Neural cell (in vitro differentiated cells): ENCODE data around the genes CCDC138 and LIMS4.

GRCh38 chr2:106565883-106566487 lies 78.8 kb downstream of the CD8B2 start:
- RAMPAGE, long total RNA, result no peak

DNA sequence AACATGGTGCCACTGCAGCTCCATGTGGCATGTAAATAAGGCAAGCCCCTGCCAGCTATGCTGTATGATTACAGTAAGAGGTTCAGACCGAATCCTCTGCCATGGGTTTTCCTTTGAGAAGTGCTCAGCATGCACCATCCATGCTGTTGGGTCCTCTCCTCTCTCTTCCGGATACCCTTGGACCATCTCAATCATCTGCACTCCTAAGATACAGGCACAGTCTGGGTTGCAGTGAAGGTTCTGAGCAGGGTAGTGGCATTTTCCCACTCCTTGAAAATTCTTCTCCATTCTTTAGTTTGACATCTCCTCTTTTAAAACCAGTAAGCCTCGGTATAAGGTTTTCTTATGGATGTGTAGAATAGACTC lies 441.4 kb upstream of the RGPD4 start:
- RAMPAGE, long total RNA, result no peak

GRCh38 chr2:108601156-108601675 lies 66.9 kb downstream of the LIMS1 start:
- RAMPAGE, long total RNA, result no peak

DNA sequence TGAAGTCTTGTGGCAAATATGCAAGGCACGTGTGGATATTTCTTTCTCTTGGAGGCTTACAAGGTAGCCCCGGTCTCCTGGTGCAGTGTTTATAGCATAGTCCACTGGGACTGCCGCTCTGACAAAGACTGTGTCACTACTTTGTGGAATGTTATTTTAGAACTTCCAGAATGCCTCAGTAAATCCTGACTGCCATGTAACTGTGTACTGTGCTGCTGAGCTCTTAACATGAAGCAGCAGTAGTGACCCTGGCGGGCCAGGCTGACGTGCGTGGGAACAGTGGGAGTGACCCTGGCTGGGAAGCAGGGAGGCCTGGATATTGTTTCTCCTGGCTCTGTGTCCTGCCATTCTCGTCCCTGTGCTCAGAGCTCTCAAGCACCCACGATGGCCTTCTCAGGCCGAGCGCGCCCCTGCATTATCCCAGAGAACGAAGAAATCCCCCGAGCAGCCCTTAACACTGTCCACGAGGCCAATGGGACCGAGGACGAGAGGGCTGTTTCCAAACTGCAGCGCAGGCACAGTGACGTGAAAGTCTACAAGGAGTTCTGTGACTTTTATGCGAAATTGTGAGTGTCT lies 64.5 kb upstream of the RANBP2 start:
- RAMPAGE, long total RNA, result no peak

- RAMPAGE, long total RNA, result no peak
Measured at GRCh38 chr2:108764637-108765515, 21.7 kb upstream of the CCDC138 start.

DNA sequence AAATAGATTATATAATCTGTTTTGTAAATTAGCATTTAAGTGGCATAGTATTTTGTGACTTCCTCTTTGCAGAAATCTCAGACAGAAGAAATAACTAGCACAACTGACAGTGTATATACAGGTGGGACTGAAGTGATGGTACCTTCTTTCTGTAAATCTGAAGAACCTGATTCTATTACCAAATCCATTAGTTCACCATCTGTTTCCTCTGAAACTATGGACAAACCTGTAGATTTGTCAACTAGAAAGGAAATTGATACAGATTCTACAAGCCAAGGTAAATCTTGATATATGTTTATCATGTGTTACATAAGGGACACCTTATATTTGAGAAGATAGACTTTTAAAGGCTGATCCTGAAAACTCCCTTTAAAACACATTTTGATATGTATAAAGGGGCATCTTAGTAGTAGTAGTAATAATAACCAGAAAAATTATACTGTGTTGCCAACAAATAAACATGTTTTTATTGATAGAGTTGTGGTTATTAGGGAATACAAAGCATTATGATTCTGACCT lies 10.9 kb upstream of the CCDC138 start:
- RAMPAGE, long total RNA, result no peak

DNA sequence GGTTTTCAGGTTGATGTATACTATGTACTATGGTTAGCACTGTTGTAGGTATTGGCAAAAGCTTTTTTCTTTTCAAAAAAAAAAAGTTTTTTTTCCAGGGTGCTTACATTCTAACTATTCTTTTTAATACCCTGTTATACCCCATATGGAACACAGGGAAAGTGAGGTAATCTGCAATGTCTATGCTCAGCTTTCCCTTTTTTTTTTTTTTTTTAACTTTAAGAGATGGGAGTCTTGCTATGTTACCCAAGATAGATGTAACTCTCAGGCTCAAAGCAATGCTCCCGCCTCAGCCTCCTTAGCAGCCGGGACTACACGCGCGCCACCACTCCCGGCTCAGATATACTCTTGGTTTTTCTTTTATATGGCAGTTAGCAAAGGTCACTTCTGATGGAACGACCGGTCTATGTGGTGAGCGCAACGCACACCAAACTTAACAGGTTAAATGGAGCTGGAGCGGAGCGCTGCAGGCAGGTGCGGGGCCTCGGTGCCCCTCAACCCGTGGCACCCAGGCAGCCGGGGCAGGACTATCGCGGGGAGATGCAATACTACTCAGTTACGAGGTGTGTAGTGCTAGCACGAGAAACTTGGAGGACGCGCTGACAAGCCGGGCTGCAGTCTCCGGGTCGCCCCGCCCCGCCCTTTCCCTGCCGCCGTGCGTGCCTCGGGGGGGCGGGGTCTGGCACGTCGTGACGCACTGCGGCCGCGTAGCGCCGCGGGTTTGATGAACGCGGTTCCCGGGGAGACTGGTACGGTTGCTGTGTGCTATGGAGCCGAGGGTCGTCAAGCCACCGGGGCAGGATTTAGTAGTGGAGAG lies at the start of gene CCDC138:
Gene CCDC138, plus strand, starts transcription at position 716 of the 817 bp plus-strand sequence.
- RAMPAGE, long total RNA, result start-site peak on the plus strand centred at position 739 of the sequence, 32 bp wide, 317 and 594 reads in 2 replicates

GRCh38 chr2:108786873-108787504 lies 418 bp downstream of the CCDC138 start:
- RAMPAGE, long total RNA, result no peak

DNA sequence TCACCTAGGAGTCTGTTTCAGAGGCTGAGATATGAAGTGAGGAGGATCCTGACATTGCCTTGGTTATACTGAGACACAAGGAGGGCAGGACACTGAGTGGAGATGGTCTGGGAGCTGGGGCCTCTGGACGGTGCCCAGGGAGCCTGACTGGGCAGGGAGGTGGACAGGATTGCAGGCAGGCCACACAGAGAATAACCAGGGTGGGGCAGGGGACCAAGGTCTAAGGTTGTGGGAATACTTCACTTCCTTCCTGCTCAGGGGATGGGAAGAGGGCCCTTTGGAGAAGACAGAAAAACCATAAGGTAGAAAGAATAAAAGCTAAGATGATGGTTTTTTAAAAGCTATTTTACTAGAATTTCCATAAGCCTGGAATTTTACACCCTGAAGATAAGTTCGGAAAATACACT lies 18.6 kb downstream of the EDAR start:
- RAMPAGE, long total RNA, result no peak

GRCh38 chr2:108971685-108972671 lies 17.0 kb downstream of the EDAR start:
- RAMPAGE, long total RNA, result no peak

- RAMPAGE, long total RNA, result no peak
Measured at GRCh38 chr2:109127921-109128584, 952 bp upstream of the SH3RF3 start.

DNA sequence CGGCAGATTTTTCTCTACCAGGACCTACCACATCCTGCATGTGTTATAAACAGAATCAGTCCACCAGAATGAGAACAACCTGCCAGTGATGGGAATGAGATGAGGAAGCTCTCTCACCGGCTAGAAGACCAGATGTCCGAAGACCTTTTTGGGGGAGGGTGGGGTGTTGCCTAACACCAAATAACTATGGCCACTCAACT lies 88.5 kb downstream of the SH3RF3 start:
- RAMPAGE, long total RNA, result no peak

DNA sequence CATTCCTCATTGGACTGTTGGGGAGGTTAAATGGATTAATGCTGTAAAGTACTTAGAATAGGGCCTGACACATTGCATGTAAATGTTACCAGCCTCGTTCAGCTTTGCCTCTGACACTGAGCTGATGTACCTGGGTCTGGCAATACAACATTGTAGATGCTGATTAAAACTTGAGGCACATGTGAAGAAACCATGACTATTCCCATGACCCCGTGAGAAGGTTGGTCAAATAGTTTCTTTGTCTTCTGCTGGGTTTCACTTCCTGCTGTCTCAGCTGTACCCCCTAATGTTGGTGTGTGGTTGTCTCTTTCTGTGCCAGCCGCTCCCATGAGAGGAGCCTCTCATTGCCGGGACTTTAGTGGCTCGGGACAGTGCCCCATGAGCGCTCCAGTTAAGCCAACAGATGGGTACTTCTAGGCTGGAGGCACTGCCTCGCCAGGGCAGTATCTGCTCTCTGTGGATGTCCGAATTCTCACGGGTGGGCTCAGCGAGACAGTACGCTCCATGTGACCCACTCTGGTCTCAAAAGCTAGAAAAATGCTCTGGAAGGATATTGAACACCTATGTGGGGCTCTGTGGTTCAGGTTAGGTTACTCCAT lies 125.5 kb downstream of the SH3RF3 start:
- RAMPAGE, long total RNA, result no peak

DNA sequence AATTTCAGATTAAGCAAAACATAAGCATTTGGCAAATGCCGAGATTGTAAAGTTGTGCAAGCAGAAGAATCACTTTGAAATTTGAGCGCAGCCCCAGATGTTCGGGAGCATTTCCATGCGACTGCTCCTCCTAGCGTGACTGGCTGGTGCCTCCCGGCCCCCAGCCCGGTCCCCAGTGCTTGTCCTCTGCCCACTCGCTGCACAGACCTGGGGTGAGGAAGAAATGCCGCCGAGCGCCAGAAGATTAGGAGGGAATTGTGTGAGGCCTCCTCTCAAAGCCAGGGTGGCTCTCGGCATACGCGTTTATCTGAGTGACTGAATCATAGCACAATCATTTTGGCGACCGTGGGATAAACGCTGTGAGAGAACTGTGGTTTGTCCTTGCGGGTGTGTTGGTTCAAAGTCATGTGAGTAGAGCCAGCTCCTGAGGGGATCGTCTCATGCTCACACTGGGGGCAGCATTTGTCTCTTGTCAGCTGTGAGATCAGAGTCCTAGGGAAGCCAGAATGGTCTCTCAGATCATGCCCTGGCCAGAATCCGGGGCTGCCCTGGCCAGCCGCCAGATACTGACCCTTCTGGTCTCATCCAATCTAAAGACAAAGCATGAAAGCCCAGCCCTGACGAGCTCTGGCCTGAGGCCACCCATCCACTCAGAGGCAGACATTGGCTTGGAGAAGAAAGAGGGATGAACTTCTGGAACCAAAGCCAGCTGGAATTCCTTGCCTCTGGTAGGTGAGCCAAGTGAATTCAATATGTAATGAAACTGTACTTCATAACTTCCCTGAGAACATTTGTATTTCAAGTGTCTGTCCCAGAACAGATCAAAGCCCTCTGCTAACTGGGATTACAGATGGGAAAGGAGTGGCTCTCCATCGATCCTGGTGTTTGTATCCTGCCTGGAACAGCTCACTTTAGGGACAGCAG lies 189.4 kb downstream of the SH3RF3 start:
- RAMPAGE, long total RNA, result no peak

DNA sequence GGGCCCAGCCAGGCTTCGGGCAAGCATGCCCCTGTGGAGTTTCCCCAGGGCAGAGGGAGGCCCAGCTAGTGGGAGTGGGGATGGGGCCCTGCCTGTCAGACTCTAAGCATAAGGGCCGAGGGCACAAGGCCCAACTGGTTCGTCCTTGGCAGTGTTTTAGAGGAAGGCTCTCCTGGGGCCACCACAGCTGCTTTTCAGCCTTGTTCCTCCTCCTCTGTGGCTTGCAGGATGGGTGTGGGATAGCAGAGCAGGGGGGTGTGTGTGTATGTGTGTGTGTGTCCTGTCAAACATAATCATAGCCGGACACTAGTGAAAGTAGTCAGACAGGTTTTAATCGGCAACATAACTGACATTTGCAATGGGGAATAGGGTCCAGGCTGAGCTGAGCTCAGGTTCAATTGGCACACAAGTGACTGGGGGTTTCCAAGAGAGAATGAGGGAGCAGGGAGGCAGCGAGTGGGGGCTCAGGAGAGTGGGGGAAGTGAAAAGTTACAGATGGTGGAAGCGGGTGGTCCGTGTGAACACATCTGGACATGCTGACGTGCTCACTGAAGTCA lies 114.2 kb downstream of the SEPTIN10 start:
- RAMPAGE, long total RNA, result no peak

- RAMPAGE, long total RNA, result no peak
Measured at GRCh38 chr2:109601551-109602210, 12.1 kb downstream of the SEPTIN10 start.

DNA sequence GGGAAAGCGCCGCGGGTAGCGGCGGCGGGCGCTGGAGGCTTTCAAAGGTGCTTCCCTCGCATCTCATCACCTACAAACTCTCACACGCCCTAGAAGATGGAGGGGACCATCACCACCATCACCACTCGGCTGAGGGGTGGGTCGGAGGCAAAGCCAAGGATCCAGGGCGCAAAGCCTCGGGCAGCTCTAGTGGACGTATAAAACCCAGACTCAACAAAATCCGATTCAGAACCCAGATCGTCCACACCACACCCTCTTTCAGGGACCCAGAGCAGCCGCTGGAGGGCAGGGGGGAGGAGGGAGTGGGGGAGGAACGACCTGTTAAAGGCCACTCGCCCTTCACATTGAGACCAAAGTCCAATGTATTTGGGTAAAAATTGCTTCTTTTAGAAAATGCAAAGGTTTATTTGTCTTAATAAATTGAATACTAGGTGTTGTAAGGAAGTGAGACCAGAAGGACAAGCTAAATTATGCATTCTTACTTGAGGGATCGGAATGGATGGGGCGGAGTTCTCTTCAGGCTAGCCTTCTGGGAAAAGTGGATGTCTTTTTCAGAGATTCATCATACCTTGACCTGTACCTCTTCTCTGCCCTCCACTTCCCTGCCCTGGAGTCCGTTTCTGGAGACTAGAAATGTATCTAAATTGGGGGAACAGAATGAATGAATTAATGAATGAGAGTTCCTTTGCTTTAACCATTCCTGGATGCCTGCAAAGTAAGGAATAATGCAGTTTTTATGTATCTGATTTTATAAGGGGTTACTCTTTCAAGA lies 1.7 kb downstream of the SOWAHC start:
- RAMPAGE, long total RNA, result no peak

GRCh38 chr2:109631888-109632682 lies 17.9 kb downstream of the SOWAHC start:
- RAMPAGE, long total RNA, result no peak

DNA sequence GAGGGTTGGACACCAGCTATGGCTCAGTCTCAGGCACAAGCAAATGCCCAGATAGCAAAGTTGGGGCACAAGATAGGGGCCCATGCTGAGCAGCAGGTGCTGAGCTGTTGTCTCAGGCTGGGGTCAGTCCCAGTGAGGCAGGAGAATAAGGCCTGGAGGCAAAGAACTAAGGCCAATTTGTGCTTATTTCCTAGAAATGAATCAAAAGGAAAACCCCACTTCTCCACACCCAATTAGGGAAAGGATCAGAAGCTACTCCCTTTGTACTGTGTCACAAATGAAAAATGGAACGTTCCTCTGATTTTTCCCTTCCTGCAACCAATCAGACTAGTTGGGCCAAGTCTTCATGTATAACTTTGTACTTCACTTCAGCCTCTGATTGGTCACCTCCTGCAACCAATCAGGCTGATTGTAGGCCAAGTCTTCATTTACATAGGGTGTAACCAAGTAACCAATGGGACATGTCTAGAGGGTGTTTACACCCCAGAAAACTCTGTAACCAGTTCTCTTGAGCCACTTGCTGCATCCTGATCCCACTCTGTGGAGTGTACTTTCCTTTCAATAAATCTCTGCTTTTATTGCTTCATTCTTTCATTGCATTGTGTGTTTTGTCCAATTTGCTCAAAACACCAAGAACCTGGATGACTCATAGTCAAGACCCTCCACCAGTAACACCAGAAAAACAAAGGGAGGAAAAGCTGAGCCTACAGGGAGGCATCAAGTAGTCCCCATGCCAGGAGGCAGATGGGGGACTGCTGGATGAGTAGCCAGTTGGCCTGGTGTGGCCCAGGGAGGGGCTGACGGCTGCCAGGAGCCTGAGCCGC lies 45.9 kb downstream of the SOWAHC start:
- RAMPAGE, long total RNA, result no peak

DNA sequence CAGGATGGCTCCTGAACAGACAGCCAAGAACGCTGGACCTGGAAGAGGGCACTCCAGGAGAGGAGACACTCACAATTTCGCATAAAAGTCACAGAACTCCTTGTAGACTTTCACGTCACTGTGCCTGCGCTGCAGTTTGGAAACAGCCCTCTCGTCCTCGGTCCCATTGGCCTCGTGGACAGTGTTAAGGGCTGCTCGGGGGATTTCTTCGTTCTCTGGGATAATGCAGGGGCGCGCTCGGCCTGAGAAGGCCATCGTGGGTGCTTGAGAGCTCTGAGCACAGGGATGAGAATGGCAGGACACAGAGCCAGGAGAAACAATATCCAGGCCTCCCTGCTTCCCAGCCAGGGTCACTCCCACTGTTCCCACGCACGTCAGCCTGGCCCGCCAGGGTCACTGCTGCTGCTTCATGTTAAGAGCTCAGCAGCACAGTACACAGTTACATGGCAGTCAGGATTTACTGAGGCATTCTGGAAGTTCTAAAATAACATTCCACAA lies at the start of gene LIMS4:
Gene LIMS4, minus strand, starts transcription at position 293 of the 498 bp plus-strand sequence.
- RAMPAGE, long total RNA, result no peak